Tongue (tissue), 2 donors: Measurements from ENCODE around the gene CCDC192.

DNA sequence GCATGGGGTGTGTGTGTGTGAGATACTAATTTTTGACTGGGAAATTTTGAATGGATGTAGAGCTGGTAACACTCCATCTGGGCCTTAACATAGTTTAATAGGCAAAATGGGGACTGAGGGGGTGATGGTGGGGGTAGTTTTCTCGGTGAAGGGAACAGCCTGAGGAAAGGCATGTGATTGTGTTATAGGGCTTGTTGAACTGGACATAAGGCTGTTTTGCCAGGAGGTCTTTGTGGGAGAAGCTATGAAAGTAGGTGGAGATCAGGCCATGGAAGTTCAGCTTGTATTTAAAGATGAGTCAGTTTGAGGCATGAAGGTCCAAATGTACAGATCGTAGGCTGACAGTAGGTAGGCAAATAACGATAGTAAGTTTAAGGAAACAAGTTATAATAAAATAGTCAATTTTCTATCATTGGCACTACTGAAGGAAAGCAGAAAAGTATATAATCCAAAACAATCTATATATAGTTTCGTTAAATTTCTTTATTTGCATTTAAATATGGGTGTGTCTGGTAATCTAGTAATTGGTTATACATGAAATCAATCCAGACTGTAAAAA lies 2.7 kb downstream of the CSNK1G3 start:
- RAMPAGE, long total RNA, result no peak

- RAMPAGE, long total RNA, result no peak
Observed at GRCh38 chr5:123548272-123549018, 36.5 kb downstream of the CSNK1G3 start.

DNA sequence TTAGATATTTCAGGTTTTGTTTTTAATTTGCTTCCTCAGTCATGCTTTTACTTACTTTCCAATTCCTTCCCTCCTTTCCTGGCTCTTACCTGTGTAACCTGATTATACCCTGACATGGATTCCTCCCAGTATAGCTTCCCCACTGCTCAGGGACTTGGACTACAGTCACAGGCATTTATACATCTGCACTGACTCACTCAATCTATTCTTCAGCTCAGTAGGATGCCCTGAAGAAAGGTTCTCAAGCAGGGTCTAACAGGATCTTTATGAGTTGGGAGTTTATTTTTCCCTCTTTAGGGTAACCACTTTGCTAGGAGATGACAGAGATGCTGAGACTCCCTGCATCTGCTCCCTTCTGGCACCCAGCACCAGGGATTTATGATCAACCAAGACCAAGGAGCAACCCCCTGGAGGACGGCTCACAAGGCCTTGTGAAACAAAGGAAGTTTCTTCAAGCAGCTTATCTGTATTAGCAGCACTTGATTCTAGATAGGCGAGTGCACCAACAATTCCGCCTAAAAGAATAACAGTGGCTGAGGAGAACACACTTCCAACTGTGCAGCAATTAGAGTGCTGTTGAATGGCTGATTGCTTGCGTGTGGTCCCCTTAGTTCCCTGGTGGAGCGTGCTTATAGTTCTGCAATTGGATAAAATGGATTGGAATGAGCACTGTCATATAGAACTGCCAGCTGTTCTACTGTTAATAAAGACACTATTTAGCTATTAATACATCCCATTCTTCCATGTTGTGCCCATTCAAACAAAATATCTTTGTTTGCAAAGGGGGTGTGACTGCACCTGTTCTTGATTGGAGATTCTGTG lies 482.6 kb downstream of the ZNF608 start:
- RAMPAGE, long total RNA, result no peak

GRCh38 chr5:124641140-124641526 lies 105.3 kb downstream of the ZNF608 start:
- RAMPAGE, long total RNA, result no peak

DNA sequence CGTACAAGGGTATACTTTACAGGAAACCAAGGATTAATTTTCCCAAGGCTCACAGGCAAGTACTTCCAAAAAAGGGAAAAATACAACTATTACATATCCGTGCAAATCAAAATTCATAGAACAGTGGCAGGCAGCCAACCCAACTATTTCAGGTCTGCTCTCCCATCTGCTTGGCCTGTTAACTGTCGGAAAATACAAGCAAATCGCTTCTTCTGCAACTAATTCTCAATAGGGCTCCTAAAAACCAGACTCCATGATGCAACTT lies 69.0 kb downstream of the ZNF608 start:
- RAMPAGE, long total RNA, result no peak

DNA sequence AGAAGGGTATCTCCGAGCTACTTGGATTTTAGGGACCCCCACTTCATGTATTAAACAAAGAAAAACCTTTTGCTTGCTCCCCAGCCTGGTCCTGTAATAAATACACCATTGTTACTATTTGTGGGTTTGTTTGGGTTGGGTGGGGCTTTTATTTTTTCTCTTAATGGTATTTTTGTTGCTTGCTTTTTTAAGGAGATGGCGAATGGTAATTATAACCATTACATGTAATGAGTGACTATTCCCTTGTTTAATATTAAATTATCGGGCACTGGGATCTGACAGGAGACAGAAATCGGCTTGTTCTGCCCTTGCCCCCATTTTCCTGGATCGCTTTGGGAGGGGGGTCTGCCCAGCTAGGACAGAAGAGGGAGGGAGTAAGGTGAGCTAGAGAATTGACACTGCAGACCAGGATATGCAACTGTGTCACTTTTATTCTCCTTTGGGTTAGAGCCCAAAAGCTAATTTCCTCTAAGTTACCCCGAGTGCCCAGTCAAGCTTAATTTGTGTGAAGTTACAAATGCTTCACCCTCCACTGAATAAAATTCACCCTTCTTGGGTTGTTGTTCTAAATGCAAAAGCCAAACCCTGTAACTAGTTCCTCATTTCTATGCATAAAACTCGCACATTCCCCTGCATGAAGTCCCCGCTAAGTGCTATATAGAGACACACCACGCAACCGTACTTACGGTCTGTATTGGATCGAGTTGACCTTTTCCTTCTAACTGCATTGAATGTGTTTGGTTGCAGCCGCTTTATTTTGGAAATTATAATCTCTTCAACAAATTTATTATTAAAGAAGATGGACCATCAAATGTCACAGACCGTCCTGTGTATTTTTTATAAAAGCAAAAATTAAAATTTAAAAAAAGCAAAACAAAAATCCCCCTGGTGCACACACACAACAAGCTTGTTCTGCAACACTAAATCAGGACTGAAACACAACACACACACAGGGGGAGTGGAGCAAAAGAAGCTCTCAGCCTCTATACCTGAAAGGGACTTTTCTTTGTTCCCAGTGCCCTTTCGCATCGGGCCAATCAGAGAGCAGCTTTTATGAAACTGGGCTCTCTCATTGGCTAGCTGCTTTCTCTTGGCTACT lies 1.8 kb upstream of the ZNF608 start:
- RAMPAGE, long total RNA, result no peak

DNA sequence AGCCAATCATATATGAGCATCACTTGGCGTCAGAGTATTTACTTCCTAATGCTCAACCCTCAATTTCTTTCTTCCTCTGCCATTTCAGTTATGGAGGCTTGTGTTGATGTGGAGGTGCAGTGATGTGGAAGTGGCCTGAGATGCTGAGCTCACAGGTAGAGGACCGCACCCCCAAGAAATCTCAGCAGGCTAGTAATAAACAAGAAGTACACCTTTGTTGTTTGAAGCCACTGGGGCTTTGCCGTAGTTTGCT lies 206.3 kb upstream of the ZNF608 start:
- RAMPAGE, long total RNA, result no peak

- RAMPAGE, long total RNA, result no peak
Observed at GRCh38 chr5:124963620-124964087, 217.2 kb upstream of the ZNF608 start.

DNA sequence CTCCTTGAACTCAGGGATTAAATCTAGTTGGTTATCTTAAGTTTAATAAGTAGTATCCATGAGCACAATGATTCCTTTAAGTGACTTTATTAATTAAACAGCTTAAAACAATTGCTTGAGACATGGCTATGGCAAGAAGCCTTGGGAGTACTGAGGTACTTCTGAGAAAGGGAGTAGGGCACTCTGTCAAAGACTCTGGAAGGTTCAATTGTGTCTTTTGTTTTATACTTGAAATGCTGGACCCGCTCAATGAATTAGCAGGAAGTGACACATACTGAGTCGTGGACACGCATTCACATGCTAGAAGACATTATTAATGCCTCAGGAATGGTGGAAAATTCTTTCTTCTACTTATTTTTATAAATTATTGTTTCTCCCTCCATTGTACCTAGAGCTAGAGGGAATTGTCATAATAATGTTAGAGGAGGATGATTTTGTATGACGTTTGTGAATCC lies 347.3 kb upstream of the ZNF608 start:
- RAMPAGE, long total RNA, result no peak

- RAMPAGE, long total RNA, result no peak
Observed at GRCh38 chr5:125348293-125348915, 602.0 kb upstream of the ZNF608 start.

- RAMPAGE, long total RNA, result no peak
Observed at GRCh38 chr5:126469793-126470563, 46.8 kb downstream of the GRAMD2B start.

GRCh38 chr5:126479631-126480338 lies 56.6 kb downstream of the GRAMD2B start:
- RAMPAGE, long total RNA, result no peak

GRCh38 chr5:126509335-126509983 lies 85.6 kb downstream of the ALDH7A1 start:
- RAMPAGE, long total RNA, result no peak

- RAMPAGE, long total RNA, result no peak
Observed at GRCh38 chr5:126825565-126826310, 48.8 kb downstream of the LMNB1 start.

DNA sequence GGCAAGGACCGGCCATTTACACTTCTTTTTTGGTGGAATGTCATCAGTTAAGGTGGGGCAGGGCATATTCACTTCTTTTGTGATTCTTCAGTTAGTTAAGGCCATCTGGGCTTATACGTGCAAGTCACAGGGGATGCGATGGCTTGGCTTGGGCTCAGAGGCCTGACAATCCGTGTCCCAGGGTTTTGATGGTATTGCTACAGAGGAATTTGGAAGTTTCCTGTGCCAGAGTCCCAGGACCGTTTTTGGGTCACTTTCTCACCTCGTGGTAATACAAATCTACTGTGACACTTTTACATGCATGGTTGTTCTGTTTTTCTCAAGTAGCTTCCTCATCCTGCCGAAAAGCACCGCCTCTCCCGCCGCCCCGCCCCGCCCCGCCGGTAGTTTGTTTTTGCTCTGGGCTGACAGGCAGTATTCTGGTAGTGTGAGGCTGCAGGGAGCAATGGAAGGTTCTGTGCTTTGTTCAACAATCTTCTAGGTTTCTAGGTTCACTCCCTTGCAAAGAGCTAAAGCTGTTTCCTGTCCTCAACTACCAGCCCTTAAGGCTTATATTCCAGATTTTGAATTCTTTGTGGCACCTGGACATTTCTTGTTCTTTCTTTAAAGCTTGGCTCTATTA lies 68.7 kb downstream of the LMNB1 start:
- RAMPAGE, long total RNA, result no peak

DNA sequence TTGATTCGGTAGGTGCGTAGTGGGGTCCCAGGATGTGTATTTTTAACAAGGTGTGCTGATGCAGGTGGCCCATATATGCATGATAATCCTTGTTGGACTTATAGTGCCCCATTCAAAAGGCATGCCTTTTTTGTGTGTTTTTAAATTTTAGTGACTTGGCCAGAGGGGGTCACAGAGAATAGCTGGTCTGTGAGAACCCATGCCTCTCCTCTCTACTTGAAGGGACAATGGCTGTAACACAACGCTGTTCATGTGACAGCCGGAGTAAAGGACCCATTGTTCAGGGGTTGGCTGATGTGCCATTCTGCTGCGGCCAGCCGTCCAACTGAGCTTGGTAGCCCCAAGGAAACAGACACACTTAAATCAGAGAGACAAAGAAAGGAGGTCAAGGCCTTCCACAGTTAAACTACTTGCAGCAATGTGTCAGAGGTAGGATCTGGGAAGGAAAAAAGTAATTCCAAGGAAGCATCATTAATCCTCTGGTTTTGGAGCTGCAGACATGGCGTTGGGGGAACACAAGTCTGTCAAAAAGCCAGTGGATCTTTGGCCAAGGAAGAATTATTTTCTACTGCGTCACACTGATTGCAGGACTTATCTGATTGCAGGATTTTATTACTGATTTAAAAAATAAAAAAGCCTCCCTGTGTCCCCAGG lies 8.1 kb downstream of the MEGF10 start:
- RAMPAGE, long total RNA, result no peak

GRCh38 chr5:127703144-127703679 lies at the start of gene CCDC192:
Gene CCDC192, plus strand, starts transcription at chr5:127703391.
- RAMPAGE, long total RNA, result no peak

- RAMPAGE, long total RNA, result no peak
Observed at GRCh38 chr5:127739287-127740101, 36.3 kb downstream of the CCDC192 start.

DNA sequence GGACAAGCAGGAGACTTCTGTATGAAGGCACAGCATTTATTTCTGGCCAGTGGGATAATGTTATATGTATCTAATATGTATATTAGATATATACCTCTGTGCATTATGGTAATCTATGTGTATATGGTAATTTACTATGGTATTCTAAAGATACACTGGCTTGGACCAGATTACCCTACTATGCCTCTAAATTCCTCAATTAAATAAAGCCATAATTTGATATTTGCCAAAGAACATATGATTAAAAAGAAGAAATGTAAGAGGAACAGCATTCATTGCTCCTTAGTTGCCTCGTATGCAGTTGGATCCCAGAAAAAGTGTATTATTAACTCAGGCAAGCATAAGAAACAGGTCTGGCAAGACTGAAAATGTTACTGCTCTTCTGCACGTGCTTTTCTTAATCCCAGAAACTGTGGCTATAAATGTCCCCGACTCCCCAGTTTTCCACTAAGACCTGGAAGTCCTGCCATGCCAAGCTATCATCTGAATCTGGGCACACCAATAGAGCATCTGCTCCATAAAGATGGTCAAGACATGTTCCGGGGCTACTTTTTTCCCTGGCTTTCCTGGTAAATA lies 182.6 kb downstream of the CCDC192 start:
- RAMPAGE, long total RNA, result no peak

GRCh38 chr5:128022831-128023694 lies 60.5 kb upstream of the SLC12A2 start:
- RAMPAGE, long total RNA, result no peak